ENCODE measurements around a stretch of chr14.

DNA sequence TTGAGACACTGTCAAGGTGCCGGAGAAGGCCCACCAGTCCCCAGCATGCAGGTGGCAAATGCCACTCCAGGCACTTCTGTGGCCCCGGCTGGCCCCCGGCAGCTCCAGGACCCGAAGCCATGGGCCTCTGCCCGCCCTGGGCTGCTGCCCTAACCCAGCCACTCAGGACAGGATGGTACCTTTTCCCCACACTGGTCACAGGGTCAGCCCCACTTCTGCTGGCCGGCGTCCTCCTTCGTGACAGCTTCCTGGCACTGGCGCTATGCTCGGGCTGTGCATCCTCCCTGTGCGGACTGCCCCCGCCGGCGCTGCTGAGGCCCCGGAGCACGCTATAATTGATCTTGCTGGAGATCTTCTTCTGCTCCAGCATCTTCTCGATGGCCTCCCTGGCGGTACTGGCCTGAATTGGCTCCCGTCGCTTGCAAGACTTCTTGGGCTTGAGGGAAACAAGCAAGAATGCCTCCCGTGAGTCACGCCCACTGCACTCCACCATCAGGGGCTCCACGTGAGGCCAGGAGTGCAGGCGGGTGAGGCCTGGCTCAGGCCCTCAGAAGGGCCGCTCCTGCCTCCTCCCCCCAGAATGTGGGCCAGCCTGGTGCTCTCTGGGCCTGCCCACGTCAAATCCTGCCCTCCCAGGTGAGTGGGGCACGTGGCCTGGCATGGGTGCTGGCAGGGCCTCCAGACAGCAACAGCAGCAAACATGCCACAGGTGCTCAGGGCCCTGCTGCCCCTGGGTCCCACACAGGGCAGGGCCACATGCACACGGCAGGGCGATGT is 30.8 kb upstream of the BTBD6 start:
- PRO-cap, 7 experiments, result no peak in any of the 7 experiments

GRCh38 chr14:105225961-105226613 is 22.2 kb upstream of the BTBD6 start:
- PRO-cap, 7 experiments, result no peak in any of the 7 experiments

DNA sequence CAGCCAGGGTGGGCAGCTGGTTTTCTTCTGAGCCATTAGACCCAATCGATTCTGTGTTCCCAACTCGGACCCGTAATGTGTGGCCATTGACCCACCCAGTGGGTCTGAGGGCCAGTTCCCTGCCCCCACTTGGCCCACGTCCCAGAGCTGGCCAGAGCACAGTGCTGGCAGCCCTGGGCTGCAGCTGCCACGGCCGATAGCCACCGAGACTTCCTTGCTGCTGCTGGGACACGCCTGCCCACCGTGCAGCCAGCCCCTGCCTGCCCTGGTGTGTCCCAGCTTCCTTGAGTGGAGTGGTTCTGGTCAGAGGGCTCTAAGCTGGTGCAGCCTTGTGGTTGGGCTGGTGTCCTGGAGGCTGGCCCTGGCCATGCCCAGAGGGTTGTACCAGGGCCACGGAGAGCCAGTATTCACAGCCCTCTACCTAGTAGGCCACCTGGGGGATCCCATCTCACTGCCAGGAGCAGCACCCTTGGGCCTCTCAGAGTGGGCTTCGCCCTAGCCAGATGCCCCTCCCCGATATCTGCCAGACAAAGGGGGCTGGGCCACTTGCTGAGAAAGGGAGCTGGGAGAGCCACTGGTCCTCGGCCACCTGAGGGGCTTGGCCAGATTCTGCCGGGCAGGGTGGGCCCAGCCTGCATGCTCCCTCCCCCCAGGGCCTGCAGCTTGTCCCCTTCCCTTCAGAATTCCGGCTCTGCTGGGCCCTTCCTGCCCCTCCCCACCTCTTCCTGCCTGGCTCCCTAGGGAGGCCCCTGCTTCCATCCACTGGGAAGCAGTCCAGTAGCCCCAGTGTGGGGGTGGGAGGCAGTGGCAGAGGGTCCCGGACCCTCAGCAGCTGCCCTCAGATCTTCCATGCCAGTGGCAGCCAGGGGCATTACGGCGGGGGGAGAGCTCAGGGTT is 2.1 kb downstream of the CRIP2 start:
- PRO-cap, 7 experiments, result no peak in any of the 7 experiments

- PRO-cap, 7 experiments, result peak in 7 of 7 experiments; most common plus-strand start chr14:105488461 (in 1); most common minus-strand start chr14:105488374 (in 4)
Observed at GRCh38 chr14:105488254-105488814, 1.6 kb downstream of the CRIP1 start.

DNA sequence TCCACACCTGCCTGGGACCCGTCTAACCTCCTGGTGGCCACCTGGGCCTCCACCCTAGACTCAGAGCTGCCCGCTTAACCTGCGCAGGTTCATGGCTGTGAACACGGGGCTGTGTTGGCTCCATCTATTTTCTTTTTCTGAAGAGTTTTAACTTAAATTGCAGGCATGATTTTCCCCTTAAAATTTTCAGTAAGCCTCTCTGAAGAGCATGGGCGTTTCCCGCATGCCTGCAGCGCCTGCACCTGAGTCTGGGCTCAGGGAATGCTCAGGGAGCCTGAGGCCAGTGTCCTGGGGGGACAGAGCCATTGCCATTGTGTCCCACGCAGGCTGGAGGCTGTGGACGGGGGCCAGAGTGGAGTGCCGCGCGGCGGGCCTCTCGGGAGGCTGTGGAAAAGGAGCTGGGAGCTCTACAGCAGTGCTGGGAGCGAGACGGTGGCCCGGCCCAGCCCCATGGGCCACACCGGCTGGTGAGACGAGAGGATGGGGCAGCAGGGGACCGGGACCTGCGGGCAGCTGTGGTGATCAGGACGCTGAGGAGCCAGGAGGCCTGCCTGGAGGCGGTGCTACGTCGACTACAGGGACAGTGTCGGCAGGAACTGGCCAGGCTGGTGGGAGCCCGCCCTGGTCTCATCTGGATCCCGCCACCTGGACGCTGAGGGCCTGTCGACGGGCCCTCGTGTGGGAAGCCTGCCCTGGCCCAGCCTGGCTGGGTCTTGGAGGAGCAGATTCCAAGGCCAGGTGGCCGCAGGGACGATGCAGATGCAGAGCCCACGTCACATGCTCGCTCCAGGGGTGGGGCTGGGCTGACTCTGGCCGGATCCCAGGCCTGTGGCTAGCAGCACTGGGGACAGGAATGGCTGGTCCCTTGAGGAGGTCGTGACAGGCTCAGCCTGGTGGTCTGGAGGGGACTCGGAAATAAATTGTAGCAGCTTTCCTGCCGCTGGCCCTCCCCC is 7.5 kb downstream of the TEDC1 start:
- PRO-cap, 7 experiments, result no peak in any of the 7 experiments

GRCh38 chr14:105525681-105526047 is 719 bp upstream of the TMEM121 start:
- PRO-cap, 7 experiments, result no peak in any of the 7 experiments

GRCh38 chr14:105880724-105881141 is 354.4 kb downstream of the TMEM121 start:
- PRO-cap, 7 experiments, result no peak in any of the 7 experiments

DNA sequence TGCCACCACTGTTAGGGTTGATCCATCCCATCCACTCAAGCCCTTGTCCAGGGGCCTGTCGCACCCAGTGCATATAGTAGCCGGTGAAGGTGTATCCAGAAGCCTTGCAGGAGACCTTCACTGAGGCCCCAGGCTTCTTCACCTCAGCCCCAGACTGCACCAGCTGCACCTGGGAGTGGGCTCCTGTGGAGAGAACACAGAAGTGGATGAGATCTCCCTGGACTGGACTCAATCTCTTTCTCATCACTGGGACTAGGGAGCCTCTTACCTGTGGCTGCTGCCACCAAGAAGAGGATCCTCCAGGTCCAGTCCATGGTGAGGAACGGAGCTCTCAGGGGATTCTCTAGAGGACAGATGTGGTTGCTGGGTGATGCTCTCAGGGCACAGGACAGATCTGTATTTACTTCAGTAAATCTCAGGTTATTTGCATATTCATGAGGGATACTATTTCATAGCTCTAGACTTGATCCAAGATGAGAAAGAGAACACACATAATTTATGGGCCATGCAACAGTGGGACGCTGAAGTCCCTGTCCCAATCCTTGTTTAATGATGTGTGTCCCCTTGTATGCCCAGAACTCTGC is 460.4 kb downstream of the TMEM121 start:
- PRO-cap, 7 experiments, result no peak in any of the 7 experiments

DNA sequence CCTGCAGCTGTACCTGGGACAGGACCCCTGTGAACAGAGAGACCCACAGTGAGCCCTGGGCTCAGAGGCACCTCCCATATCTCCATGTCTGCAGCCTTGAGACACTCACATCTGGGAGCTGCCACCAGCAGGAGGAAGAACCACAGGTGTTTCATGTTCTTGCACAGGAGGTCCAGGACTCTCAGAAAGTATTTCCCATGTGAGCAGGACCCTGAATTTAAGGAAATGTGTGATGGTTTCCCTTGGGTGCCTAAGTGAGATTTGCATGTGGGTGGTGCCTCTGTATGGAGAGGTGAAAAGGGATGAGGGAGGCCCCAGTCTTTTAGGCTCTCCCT is 798.1 kb downstream of the TMEM121 start:
- PRO-cap, 7 experiments, result no peak in any of the 7 experiments

DNA sequence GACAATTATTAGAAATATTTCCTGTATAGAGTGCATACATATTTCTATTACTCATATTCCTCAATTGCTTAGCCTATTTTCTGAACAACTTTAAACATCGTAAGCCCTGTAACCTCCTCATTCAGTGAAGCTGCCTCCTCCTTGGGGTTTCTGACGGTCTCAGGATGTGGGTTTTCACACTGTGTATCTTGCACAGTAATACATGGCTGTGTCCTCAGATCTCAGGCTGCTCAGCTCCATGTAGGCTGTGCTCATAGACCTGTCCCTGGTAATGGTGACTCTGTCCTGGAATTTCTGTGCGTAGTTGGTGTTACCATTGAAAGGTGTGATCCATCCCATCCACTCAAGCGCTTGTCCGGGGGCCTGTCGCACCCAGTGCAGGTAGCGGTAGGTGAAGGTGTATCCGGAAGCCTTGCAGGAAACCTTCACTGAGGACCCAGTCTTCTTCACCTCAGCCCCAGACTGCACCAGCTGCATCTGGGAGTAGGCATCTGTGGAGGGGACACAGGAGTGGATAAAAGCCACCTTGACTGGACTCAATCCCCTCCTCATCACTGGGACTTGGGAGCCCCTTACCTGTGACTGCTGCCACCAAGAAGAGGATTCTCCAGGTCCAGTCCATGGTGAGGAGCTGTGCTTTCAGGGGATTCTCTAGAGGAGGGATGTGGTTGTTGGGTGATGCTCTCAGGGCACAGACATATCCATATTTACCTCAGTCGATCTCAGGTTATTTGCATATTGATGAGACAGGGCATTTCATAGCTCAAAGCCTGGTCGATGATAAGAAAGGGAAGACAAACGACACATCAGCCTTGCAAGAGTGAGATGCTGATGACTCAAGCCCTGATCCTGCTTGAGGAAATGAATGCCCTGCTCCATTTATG is 980.7 kb downstream of the TMEM121 start:
- PRO-cap, 7 experiments, result peak in 5 of 7 experiments; most common plus-strand start position 217 of the sequence (in 4); most common minus-strand start position 664 of the sequence (in 2)

- PRO-cap, 7 experiments, result no peak in any of the 7 experiments
Observed at GRCh38 chr14:106643530-106643835, 1117.1 kb downstream of the TMEM121 start.

DNA sequence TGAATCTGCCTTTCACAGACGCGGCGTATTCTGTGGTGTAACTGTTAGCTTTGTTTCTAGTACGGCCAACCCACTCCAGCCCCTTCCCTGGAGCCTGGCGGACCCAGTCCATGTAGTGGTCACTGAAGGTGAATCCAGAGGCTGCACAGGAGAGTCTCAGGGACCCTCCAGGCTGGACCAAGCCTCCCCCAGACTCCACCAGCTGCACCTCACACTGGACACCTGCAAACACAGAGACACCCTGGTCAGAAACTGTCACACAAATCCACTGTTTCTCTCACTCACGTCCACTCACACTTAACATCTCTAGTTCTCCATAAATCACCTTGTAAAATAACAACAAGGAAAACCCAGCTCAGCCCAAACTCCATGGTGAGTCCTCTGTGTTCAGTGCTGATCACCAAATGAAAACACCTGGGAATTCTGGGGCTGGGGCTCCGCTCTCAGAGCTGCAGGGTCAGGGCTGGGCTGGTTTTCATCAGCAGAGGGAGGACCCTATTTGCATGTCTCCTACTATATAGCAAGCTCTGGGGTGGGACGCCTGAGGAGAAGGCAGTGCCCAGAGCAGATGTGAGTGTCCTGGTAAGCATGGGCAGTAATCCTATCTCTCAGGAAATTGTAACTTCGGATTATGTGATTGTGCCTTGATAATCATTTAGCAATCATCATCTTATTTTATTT is 1264.5 kb downstream of the TMEM121 start:
- PRO-cap, 7 experiments, result no peak in any of the 7 experiments

Data from T-cell (primary cell).